Body of pancreas (tissue), 2 donors: ENCODE data around the gene AHSA1.

DNA sequence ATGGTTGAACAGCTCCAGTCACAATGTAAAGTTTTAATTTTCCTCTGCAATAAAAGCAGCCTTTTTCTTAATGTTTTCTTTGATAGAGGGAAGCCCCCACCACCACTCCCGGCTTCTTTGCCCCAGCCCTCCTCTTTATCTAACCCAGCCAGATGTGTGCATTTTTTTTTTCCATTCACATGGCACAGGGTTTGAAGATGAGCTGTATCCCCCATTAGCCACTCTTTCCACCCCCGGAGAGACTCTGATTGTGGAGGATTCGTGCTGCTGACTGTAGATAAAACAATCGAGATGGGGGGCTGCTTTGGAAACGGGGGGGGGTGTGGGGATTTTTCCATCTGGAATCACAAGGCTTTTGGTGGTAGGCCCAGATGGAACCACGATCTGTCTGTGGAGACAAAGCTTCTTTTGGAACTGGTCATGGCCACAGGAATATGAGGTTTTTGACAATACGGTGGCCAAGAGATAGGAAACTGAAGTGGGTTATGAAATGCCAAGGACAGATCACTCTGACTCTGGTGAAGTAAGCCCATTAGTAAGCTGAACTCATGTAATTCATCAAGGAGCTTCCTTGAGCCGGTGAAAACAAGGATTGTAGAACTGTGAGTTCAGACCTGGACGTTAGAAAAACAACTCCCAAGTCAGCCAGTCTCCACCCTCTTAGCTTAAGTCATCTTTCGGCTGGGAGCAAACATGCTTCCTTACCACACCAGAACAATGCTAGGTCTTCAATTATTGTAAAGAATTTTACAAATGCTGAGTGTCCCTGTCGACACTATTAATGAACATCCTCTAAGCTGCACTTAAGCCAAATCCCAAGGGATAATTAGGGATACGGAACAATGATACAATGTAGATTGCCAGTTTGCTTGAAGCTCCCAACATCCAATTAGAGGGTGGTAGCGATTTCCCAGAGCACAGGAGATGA is 45.9 kb upstream of the VASH1 start:
- PRO-cap, result no peak
- RAMPAGE, long total RNA, 2 experiments, result no peak in any of the 2 experiments

DNA sequence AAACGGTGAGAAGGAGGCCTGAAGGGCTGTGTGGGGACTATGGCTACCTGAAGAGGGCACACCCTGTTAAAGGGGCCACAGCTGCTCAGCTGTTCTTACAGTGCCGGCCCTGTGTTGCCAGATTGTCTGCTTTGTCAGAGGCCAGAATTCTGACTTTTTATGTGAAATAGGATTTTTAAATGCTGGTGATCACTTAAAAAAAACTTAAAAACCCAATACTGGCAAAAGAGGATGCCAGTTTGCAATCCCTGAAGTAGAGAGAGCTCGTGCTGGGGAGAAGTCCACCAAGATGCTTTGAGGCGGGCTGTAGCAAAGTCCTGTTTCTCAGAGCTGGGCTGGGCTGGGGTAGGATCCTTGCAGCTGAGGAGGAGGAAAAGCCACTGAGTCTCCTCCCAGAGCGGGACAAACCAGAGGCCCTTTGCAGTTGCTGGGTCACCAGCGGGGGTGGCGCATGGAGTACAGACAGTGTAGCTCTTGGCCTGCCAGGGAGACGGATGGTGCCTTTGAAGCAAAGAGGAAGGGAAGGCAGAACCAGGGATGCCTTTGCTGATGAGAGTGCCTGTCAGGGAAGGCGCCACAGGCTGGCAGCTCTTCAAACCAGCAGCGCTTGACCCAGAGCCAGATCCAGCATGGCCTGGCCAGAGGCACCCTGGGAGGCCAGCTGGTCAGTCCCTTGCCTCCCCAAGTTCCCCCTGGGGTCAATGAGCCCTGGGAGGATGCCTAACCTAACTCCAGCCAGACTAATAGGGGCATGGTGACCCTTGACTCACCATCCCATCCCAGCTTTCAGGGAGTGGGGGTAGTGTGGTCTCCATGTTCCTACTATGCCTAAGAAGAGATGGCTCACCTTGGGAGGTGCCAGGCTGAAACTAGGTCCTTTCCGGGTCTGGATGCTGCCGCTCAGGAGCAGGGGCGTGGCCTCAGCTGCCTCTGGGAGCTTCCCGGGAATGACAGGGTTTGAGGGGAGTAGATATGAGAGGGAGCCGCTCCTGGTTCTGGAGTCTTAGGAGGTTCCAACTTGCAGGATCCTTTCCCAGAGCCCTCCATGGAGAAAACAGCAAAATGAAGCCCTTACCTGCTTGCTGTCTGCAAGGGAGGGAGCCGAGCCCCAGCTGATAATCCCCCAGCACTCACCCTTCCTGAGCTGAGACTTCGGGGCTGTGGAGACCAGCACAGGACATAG is 19.7 kb downstream of the VASH1 start:
- PRO-cap, result no peak
- RAMPAGE, long total RNA, 2 experiments, result no peak in any of the 2 experiments

DNA sequence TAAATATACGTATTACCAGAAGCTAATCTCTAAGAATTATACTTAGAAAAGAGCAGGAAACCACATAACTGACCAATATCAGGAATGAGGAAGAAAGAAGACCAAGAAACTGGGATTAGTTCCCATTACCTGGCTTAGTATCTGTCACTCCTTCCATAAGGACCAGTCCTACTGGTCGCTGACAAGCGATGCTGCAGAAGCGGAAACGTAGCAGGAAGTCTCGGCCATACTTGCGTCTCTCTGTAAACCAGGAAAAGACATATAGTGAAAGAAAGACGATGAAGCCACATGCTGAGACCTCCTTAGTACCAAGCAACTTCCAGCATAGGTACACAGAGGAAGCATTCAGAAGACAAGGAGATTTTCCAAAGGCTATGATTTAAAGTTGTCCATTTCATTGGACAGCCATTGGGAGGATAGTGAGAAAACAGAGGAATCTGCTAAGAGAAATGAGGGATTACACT is 9.4 kb downstream of the ANGEL1 start:
- PRO-cap, result no peak
- RAMPAGE, long total RNA, 2 experiments, result no peak in any of the 2 experiments

GRCh38 chr14:76867401-76867978 is 41.3 kb downstream of the LRRC74A start:
- PRO-cap, result no peak
- RAMPAGE, long total RNA, 2 experiments, result no peak in any of the 2 experiments

DNA sequence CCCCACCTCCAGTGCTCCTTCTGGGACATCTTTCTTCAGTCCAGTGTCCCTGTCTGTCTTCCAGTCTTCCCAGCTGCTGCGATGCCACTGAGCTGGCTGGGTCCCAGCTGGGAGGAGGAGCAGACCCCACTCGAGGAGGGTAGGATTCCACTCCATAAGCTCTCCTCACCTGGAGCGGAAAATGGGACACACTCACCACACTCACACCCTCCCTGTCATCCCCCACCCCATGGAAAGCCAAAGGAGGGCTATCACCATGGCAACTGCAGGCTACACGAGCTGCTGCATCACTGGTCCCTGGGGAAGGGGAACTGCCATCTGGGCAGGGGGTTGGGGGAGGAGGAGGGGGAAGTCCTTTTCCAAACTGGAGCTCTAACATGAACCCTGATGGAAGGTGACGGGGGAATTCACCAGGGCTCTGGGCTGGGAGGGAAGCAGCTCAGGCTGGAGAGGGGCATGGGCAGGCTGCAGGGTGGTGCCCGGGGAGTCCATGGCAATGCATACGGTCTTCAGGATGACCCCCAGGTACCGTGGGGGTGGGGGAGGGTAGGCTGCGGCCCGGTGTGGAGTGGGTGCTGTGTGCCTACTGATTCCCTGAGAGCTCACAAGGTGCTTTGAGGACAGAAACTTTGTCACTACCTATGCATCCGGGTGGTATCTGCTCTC is 94.4 kb downstream of the LRRC74A start:
- PRO-cap, result no peak
- RAMPAGE, long total RNA, 2 experiments, result no peak in any of the 2 experiments

- PRO-cap, result no peak
- RAMPAGE, long total RNA, 2 experiments, result no peak in any of the 2 experiments
Observed at GRCh38 chr14:76948614-76949058, 79.9 kb downstream of the IRF2BPL start.

DNA sequence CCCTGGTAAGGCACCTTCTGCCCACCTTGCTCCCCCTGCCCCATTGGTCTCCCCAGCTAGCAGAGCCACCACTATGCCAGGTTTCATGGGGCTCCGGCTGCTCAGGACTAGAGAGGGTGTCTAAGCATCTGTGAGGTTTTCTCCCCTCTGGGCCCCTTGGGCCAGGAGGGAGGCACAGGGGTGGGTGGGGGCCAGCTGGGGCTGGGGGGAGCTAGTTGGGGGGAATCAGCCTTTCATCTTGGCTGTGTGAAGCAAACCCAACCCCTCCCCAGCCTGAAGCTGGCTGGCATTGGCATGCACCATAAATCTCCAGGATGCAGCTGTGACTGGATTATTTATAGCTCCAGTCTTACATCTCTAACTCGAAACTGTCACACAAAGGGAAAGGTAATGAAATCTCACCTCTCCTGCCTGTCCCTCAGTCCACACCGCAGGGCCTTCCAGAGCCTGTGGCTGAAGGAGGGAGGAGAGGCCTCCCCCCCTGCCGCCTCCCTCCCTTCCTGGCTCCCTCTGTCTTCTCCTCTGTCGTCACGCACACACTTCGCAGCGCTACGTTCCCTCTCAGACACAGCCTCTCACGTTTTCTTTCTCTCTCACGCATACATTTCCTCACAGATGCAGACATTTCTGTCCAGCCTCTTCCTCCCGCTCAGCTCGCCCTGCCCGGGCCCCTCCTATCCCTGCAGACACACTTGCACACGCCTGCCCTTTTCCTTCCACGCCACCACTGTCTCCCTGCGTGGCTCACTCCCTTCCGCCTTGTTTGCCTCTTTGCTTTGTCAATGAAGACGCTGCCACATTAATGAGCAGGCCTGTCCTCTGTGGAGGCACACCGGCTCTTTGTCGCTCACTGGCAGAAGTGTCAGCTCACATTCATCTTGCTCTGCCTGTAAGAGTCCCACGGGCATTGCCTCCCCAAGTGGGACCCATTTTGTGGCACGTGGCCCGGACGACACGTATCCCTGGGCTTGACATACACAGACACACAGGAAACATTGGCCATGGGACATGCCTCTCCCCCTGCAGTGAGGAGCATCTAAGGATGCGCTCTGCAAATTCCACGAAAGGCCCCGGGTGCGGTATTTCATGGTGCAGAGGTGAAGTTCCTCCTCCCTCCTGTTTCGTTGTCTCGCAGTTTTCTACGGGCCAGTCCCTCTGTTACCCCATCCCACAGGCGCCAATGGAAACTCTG is 28.0 kb downstream of the IRF2BPL start:
- PRO-cap, result no peak
- RAMPAGE, long total RNA, 2 experiments, result no peak in any of the 2 experiments

DNA sequence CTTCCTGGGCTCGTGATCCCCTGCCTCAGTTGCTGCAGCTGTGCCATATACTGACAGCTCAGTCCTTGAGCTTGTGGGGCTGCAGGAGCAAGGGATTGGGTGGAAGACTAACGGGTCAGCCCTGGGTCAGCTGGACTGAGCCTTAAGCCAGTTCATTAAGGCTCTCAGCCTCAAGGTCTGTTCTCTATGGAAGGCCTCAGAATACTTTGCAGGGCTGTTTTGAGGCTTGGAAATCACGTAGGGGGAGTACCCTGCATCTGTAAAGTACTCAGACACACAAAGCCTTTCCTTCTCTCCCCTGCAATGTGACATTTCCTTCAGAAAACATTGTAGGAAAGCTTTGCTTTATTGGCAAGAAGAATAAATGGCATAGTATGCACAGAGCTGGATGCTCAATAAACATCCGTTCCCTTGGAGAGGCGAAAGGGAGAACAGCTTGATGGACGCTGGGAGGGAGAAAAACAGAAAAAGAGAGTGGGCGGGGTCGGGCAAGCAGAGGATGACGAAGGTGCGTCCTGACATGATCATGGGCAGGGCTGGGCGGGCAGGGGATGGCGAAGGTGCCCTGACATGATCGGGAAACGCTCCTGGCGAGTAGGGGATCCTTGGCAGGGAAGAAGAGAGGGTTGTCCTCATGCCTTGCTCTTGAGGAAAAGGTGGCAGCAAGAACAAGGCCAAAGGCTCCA is 21.4 kb downstream of the IRF2BPL start:
- PRO-cap, result no peak
- RAMPAGE, long total RNA, 2 experiments, result no peak in any of the 2 experiments

DNA sequence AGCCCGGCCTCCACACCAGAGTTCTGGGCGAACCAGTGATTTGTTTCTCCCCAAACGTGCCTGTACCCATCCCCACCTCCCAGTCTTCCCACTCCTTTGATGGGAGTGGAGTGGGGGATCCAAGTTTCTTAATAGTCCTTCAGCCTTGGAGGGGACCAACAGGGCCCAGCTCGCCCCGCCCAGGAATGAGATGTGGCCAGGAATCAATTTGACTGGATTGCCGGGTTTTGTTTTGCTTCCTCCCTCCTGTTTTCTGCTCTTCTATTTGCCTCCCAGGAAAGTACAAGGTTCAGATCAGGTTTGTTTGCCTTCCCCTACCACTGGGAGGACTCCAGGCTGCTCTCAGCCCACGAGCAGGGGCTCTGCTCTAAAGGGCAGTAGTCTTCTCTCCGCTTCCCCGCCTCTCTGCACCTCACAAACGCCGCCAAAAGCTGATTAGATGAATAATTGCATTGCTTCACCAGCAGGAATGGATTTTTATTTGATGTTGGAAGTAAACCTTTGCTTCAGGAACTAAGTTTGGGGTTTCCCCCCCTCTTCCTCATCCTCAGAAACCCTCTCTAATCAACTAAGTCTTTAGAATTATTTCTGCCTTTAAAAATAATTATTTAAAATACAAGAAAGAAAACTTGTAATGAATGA is 5.0 kb downstream of the IRF2BPL start:
- PRO-cap, result bidirectional peak, plus-strand start at position 292 of the sequence, minus-strand start at position 187 of the sequence
- RAMPAGE, long total RNA, 2 experiments, result no peak in any of the 2 experiments

- PRO-cap, result bidirectional peak, plus-strand start at chr14:77027400, minus-strand start at chr14:77027268; bidirectional peak, plus-strand start at chr14:77027753, minus-strand start at chr14:77027651
- RAMPAGE, long total RNA, 2 experiments, result no peak in any of the 2 experiments
Observed at GRCh38 chr14:77027187-77027781, 1.2 kb downstream of the IRF2BPL start.

- PRO-cap, result no peak
- RAMPAGE, long total RNA, 2 experiments, result no peak in any of the 2 experiments
Observed at GRCh38 chr14:77122591-77122959, 19.0 kb downstream of the ZDHHC22 start.

- PRO-cap, result no peak
- RAMPAGE, long total RNA, 2 experiments, result no peak in any of the 2 experiments
Observed at GRCh38 chr14:77302691-77303319, 17.9 kb downstream of the POMT2 start.

DNA sequence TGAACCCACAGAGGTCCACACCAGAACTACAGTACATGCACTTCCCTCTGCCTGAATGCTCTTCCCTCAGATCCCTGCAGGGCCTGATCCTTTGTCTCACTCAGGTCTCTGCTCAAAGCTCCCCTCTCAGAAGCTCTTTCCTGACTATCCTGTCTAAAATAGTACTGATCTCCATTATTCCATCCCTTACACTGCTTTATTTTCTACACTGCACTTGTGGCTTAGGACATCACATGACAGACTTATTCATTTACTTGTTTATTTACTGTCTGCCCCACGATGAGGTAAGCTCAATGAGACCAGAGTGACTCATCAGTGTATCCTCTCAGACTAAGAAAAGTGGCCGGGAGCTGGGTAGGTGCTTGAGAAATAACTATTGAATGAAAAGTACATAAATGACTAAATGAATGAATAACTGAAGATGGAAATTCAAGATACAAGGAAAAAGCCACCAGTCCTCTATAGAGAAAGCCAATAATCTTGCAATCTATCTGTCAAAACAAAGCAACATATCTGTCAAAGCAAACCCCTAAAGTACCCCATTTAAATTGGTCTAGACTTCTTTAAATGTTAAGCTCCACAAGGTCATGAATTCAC is 17.0 kb downstream of the POMT2 start:
- PRO-cap, result no peak
- RAMPAGE, long total RNA, 2 experiments, result no peak in any of the 2 experiments

DNA sequence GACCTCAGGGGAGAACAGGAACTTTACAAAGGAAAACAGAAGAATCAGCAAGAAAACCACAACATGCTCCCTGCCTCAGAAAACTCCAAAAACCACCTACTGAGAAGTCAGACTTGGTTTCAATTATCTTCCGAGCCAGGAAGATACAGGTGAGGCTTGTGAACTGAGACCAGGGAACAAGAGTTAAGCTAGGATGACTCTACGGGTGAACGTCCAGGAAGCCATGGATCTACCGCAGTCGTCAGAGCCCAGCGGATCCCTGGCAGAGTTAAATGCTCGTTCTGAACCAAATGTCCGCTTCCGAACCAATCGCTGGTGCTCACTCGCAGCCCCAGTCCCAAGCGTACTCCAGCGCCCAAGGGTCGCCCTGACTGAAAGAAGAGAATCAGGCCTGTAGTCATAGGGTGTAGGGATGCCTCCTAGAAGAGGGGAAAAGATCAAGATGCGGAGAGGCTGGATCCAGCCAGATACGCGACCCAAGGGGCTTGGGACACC is 359 bp downstream of the VIPAS39 start:
- PRO-cap, result no peak
- RAMPAGE, long total RNA, 2 experiments, result no peak in any of the 2 experiments

GRCh38 chr14:77457490-77458275 is at the start of gene AHSA1:
AHSA1 (plus strand) TSS chr14:77458093.
- PRO-cap, result unidirectional peak, minus-strand start at chr14:77457552; unidirectional peak, plus-strand start at chr14:77458096
- RAMPAGE, long total RNA, 2 experiments, result start-site peak on the plus strand in 2 of 2 experiments, at chr14:77458056-77458259 at its widest, 10 to 427 reads per replicate; start-site peak on the minus strand in 1 of 2 experiments, at chr14:77457583-77457591 at its widest, 37 reads per replicate

DNA sequence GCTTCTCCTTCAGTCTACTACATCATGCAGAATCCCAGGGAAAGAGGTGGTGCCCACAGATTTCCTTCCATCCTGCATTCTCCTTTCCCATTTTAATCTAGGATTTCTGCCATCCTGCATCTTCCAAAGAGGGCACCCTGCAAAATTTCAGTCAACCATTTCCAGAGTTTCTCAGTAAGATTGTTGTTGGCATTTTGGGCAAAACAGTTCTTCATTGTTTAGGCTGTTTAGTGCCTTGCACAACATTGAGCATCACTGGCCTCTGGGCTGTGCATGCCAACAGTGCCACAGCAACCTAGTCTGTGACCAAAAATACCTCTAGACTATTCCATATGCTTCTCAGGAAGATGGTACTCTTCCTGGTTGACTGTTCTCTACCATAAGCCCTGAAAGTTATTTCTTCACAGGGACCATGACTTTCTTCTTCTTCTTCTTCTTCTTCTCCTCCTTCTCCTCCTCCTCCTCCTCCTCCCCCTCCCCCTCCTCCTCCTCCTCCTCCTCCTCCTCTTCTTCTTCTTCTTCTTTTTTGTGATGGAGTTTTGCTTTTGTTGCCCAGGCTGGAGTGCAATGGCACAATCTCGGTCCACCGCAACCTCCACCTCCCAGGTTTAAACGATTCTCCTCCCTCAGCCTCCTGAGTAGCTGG is 32.5 kb upstream of the ISM2 start:
- PRO-cap, result no peak
- RAMPAGE, long total RNA, 2 experiments, result no peak in any of the 2 experiments

DNA sequence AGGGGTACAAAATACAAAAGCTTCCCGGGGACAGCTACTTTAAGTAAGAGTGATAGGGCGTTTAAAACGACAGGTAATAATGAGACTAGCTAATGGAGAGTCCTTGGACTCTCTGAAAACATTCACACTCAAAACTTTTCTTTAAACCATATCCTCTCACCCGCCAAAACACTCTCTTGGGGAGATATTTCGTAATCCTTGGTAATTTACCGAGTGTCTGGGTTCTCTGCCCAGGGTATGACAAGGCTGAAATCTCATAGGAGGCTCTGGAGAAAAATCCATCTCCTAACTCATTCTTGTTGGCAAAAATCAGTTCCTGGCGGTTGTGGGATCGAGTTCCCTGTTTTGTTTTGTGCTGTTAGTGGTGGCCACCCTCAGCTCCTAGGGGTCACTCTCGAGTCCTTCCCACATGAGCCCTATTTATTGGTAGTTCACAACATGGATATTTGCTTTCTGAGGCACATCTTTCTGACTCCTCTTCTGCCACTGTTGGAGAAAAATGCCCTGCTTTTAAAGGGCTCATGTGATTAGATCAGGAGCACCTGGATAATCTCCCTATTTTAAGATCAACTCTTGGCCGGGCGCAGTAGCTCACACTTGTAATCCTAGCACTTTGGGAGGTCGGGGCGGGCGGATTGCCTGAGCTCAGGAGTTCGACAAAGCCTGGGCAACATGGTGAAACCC is 643 bp upstream of the SNW1 start:
- PRO-cap, result no peak
- RAMPAGE, long total RNA, 2 experiments, result no peak in any of the 2 experiments

DNA sequence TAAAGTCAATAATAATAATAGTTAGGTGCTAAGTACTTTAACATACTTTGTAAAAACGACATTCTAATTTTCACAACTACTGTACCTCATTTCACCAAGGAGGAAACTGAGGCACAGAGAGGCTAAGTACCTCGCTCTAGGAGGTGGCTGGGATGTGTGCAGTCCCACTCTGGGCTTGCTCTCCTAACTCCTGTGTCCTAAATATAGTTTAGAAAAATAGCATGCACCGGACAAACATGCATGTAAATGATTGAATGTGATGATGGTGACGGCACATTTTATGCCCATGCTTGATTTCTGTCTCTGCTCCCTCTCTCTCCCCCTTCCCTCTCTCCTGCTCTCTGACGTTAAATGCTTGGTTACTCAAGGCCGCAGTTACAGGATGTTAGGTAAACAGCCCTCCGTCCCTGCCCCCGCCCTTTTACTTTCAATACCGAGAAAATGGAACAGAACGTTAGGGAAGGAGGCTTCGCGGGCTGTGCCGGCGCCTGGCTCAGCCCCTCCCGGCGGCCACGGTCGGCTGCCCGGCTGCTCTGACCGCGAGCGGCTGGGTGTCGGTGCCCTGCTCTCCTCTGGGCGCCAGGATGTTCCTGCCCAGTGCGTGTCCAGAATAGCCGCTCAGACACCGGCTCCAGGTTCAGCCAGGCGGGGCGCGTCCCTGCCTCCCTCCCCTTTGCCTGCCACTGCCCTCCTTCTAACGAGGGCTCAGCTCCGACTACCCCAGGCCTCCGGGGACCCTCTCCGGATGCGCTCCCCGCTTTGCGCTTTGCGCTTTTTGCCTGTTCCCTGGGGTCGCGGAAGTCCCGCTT is 165.9 kb downstream of the ADCK1 start:
- PRO-cap, result unidirectional peak, plus-strand start at position 449 of the sequence
- RAMPAGE, long total RNA, 2 experiments, result no peak in any of the 2 experiments

GRCh38 chr14:78403102-78403787 is 233.1 kb downstream of the NRXN3 start:
- PRO-cap, result no peak
- RAMPAGE, long total RNA, 2 experiments, result no peak in any of the 2 experiments

DNA sequence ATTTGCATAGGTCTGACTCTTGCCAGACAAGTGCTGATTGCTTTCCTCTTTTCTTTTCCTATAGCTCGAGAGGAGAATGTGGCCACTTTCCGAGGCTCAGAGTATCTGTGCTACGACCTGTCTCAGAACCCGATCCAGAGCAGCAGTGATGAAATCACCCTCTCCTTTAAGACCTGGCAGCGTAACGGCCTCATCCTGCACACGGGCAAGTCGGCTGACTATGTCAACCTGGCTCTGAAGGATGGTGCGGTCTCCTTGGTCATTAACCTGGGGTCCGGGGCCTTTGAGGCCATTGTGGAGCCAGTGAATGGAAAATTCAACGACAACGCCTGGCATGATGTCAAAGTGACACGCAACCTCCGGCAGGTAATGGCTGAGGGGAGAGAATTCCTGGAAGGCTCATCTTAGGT is 474.9 kb downstream of the NRXN3 start:
- PRO-cap, result no peak
- RAMPAGE, long total RNA, 2 experiments, result no peak in any of the 2 experiments